MCF 10A (cell line): ENCODE measurements around a stretch of chr7.

GRCh38 chr7:38002890-38003444 is 82.5 kb downstream of the EPDR1 start:
- PRO-cap, result no peak
- RRBS, result no CpG with 5 or more reads among the region's 4 CpGs

GRCh38 chr7:38358232-38359270 is 180.5 kb downstream of the STARD3NL start:
- PRO-cap, result no peak
- RRBS, result no CpG with 5 or more reads among the region's 12 CpGs

- PRO-cap, result no peak
- RRBS, result no CpG with 5 or more reads among the region's 14 CpGs
Measured at GRCh38 chr7:38362172-38363152, 184.4 kb downstream of the STARD3NL start.

DNA sequence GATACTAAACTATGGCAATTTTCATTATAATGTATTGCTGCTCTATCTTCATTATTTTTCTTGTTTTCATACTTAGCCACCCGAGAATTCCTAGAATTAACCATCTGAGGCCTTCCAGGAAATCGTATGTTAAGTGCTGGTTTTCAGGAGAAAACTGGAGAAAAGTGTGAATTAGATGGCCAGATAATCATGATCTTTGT is 54.9 kb downstream of the AMPH start:
- PRO-cap, result no peak
- RRBS, result no CpG with 5 or more reads among the region's 2 CpGs

DNA sequence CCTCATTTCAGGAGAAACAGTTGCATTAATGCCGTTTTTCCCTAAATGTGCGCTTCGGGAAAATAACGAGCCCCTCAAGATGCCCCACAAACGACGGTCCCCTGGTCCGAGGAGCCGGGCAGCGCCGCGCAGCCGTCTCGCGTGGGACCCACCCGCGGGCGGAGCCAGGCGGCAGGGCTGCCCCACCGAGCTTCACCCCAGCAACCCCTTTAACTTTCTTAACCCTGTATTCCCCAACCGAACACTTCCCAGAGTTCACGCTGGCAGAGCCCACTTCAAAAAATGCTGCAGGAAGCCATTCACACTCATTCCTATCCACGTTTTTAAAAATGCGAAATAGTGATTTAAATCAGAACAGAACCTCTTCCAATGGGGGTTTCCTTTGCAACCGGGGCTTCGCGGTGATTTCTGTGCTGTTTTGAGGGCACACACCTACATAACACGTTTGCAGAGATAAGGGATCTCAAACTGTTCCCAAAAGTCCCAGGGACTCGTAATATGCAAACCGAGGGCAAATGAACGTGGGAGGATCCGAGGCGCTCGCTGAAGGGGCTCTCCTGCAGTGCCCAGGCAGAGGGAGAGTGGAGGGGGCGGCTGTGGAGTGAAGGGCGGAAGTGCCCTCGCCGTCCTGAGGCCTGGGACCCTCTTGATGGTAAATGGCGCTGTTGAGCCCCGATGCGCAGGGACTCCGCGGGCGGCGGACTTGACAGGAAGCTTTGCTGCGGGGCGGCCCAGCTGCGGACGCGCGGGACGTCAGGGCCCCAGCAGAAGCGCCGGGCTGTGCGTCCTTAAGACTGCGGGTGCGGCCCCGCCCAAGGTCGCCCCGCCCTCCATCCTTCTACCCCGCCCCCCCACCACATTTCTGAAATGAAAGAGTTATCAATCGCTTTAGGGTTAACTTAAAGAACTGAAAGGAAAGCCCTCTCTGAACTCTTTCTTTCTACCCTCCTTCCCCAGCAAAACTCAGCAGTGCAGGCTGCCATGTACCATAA is 152.0 kb upstream of the YAE1 start:
- PRO-cap, result no peak
- RRBS, result no CpG with 5 or more reads among the region's 61 CpGs

DNA sequence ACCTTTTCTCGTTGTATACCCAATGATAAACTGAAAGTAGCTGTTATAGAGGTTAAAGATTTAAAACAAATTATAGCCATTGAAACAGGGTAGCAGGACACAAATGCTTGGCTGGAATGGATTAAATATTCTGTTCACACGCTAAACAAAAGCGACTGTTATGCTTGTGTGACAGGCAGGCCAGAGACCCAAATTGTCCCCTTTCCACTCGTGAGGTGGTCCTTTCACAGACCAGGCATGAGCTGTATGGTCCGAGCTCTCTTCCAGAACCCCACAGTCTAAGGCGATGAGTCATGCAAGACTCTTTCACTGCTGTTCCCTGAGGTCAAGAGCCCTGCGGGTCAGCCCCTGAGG is 136.7 kb downstream of the RALA start:
- PRO-cap, result no peak
- RRBS, result no CpG with 5 or more reads among the region's 7 CpGs

DNA sequence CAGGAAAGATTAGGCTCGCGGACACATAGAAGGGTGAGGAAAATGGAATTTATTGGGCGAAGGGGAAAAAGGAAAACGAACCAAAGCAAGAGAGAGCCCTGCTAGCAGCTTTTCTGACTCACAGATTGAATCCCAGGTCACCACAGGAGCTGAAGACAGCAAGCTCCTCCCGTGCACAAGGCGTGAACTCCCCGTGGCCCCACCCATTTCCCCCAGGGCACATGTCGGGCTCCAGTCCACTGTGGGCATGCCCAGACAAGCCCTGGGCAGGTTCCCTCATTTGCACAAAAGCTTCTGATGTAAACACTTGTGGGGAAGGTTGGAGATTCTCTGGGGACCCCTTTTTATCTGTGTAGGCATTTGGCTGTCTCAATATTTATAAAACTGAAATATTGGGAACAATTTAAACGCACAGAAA is 582.5 kb downstream of the SUGCT start:
- PRO-cap, result bidirectional peak, plus-strand start at position 306 of the sequence, minus-strand start at position 127 of the sequence
- RRBS, result no CpG with 5 or more reads among the region's 9 CpGs

GRCh38 chr7:40755477-40755865 is 620.7 kb downstream of the SUGCT start:
- PRO-cap, result no peak
- RRBS, result no CpG with 5 or more reads among the region's 2 CpGs

- PRO-cap, result bidirectional peak, plus-strand start at chr7:41107875, minus-strand start at chr7:41107758
- RRBS, result no CpG with 5 or more reads among the region's 8 CpGs
Measured at GRCh38 chr7:41107623-41108028, 595.3 kb downstream of the INHBA start.

DNA sequence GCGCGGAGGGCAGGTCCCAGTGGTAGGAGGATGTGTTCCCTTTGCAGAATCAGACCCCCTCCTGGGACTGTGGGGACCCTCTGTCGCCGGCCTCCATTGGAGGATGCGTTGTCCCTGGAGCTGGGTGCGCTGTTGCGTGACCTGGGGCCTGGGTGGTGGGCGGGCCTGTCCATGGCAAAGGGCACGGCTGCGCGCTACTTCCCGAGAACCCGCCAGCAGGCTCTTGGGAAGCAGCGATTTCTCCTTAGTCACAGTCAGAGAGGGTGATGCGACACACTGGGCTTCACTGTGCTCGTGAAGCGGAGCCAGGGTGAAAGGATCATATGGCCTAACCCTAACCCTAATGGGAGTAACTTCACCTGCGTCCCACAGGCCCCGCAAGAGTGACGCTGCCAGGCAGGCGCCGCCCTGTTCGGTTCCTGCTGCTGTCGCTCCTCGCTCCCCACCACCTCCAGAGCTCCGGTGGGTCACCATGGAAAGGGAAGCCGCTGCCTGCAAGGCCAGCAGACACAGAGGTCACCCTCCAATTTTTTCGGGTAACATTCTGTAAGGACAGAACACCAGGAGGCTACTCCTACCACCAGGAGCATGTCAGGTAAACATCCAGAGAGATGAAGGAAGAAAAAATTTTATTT is 23.2 kb downstream of the C7orf25 start:
- PRO-cap, result no peak
- RRBS, result no CpG with 5 or more reads among the region's 28 CpGs

DNA sequence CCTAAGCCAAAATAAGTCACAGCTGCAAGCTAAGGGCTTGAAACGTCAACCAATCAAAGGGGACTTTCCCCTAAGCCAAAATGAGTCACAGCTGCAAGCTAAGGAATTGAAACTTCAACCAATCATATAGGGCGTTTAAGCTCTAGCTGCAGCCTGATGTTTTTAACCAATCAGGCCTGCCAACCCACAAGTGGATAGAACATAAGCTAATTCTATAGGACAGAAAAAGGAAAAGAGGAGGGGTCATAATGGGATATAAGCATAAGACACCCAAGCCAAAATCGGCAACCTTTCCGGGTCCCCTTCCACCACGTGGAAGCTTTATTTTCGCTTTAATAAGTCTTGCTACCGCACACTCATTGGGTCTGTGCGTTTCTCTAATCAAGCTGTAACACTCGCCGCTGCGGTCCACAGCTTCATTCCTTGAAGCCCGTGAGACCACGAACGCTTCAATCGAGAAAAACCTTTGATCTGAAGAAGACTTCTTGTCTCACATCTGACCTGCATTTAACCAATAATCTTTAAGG is 36.0 kb upstream of the HECW1 start:
- PRO-cap, result no peak
- RRBS, result no CpG with 5 or more reads among the region's 15 CpGs

DNA sequence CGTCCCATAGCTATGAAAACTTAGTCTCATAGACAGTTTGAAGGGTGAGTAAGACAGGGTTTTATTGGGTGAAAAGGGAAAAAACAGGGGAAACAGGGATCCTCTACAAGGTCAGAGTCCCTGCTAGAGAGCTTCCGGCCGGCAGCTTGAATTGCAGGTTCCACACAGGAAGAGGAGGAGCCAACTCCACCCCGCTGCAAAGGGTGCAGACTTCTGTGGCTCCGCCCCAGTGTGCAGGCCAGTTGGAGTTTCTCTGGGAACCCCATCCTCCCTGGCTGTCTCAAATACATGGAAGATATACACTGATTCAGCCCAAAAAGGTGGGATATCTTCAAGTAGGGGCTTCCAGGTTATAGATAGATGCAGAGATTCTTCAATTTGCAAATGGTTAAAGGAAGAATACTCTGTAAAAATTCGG is 34.7 kb upstream of the HECW1 start:
- PRO-cap, result no peak
- RRBS, result no CpG with 5 or more reads among the region's 6 CpGs

DNA sequence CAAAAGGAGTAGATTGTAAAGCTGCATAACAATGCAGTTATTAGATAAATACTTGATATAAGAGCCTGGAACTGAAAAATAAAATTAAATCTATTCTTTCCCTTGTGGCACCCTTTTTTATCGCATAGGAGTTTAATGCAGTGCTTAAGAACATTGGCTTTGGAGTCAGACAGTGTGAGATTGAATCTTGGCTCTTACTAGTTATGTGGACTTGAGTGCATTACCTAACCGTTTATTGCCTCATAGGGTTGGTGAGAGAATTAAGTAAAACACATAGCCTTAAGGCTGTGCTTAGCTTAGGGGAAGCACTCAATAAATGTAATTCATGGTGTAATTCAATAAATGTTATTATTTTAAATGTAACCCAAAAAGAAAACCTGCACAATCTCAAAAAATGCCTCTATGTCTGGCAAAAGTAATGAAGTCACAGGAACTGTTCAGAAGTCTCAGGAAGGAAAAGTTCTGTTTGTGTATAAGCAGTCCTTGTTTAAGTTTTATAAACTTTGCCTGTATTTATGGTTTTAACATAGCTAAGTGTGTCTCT is 2.7 kb downstream of the STK17A start:
- PRO-cap, result bidirectional peak, plus-strand start at position 282 of the sequence, minus-strand start at position 176 of the sequence
- RRBS, result no CpG with 5 or more reads among the region's 2 CpGs

DNA sequence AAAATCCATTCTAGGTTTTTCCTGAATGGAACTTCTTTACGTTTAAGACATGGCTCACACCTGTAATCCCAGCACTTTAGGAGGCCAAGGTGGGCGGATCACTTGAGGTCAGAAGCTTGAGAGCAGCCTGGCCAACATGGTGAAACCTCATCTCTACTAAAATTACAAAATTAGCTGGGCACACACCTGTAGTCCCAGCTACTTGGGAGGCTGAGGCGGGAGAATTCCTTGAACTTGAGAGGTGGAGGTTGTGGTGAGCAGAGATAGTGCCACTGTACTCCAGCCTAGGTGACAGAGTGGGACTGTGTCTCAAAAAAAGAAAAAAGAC is 5.6 kb downstream of the STK17A start:
- PRO-cap, result no peak
- RRBS, result no CpG with 5 or more reads among the region's 3 CpGs

DNA sequence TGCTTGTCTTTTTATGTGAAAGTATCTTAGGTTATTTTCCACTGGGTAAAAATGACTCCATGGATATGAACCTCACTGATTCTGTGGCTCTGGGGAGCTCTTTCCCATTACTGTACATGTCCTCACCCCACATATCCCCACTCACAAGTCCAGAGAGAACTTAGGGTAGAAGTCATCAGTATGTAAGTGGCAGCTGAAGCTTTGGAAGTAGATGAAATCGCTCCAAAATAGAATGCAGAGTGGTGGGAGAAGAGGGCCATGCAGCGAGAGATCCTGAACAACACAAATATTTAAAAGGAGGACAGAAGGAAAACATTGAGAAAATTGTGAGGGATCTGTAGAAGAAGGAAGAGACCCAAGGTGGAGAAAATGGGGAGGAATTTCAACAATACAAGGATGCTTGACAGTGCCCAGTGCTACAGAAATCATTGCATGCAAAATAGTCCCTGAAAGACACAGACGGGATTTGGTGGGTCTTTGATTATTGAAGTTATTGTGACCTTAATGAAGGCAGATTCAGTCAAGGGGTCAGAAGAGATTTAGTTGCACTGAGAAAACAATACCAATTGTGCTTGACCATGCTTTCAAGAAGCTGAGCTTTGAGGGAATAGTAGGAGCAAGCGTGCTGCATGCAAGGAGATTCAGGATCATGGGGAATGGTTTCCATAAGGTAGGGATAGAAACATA is 35.9 kb downstream of the STK17A start:
- PRO-cap, result no peak
- RRBS, result no CpG with 5 or more reads among the region's 4 CpGs

DNA sequence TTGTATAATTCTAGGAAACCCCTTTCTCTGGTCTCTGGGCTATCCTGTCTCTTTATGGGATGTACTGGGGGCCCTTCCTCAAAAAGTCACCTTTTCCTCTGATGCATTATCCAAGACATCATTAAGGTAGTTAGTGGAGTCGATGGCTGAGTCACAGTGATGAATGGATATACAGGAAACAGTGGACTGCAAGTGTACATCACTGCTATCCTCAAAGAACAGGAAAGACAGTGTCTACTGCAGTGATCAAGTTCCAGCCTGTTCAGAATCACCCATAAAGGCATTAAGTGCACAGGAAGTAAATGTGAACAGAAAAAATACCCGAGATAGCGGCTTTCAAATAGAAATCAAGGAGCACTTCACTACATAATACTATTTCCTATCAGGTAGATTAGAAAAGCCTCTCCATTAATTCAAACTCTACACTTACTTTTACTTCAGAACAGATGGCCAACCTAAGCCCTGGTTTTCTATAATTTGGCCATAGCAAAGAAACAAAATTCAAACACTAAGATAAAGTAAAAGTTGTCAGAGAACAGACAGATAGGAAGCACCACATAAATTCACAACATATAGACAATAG is 54.6 kb downstream of the STK17A start:
- PRO-cap, result no peak
- RRBS, result no CpG with 5 or more reads among the region's 3 CpGs

DNA sequence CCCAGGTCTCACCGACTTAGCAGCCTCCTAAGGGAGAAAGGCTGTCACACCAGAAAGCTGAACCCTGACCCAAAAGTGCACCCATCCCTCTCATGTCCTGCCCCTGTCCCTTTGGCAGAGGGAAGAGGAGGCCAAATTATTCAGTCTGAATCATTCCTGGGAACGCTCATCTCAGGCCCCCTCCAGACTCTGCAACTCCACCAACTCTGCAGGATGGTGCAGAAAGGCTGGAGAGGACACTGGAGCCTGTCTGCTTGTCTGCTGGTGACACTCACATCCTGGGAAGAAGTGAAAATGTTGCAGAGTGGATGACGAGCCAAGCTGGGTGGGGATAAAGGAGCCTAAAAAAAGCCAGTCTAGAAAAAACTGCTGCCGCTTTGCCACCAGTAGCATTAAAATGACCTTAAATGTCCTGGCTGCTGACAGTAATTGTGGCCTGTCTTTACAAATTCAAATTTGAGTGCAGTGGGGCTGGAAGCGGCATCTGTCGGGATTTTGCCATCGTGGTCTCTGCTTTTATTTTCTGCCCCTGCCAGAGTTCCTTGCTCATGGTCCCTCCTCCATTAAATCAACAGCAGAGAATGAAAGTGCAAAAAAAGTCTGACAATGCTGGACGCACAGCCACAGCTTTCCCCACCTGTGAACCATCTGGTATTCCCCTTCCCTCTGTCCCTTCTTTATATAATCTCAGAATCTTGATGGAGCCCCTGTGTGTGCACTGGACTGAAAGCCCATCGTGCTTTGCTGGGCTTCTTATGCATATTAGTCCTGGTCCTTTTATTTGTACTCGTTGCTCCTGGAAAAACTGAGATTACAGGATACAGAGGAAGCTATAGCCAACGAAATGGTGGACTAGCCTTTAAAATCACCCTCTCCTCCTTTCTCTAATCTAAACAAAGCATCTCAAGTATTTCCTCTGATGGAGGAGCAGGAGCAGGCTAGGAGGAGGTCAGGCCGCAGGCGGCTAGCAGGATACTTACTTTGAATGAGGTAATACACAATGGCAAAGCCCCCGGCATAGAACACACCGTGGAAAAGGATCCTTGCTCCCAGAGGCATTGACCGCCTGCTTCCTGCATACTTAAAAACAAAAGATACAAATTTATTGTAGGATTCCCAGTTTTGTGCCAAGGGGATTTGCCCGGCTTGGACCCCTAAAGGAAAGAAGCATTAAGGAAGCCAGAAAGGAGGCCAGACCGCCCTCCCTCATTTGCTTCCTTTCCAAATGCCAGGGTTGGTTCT is 64.1 kb downstream of the STK17A start:
- PRO-cap, result no peak
- RRBS, result no CpG with 5 or more reads among the region's 18 CpGs

GRCh38 chr7:43693452-43693898 is 35.8 kb downstream of the COA1 start:
- PRO-cap, result no peak
- RRBS, result no CpG with 5 or more reads among the region's 6 CpGs

DNA sequence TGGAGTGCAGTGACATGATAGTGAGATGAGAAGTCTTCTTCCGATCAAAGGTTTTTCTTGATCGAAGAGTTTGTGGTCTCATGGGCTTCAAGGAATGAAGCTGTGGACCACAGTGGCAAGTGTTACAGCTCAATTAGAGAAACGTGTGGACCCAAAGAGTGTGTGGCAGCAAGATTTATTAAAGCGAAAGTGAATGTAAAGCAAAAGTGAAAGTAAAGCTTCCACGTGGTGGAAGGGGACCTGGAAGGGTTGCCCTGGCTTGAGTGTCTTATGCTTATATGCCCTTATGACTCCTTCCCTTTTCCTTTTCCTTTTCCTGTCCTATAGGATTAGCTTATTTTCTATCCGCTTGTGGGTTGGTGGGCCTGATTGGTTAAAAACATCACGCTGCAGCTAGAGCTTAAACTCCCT is 34.9 kb downstream of the MRPS24 start:
- PRO-cap, result no peak
- RRBS, result no CpG with 5 or more reads among the region's 7 CpGs

DNA sequence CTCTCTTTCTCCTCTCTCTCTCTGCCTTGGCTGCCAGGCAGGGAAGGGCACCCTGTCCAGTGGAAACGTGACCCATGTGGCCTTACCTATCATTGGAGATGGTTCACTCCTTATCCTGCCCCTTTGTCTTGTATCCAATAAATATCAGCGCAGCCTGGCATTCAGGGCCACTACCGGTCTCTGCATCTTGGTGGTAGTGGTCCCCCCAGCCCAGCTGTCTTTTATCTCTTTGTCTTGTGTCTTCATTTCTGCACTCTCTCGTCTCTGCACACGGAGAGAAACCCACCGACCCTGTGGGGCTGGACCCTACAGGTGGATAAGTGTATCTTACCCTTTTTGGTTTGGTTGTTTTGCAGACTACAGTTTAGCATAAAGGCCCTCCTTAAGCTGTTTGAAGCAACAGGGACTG is 23.0 kb downstream of the SPDYE1 start:
- PRO-cap, result no peak
- RRBS, result no CpG with 5 or more reads among the region's 6 CpGs